Adrenal gland (tissue), 7 donors: Measurements from ENCODE around the genes TRA2B, FETUB and MASP1.

DNA sequence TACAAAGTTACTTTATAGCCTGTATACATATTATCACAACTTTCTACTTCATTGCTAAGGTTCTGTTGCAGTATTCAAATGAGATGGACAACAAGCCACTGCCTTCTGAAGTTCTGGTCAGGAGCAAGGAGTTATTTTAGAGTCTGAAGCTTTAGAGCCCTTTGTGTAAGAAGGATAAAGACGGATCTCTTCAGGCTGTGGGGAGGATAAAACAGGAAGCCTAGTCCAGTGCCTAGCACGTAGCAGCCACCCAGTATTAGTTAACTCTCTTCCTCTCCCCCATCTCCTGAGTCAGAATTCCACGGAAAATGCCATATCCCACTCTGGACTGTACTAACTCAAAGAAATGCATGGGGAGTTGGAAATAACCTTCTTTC is 9.5 kb downstream of the IGF2BP2 start:
- PRO-cap, 3 experiments: peak in 1 of 3 experiments; most common minus-strand start position 288 of the sequence (in 1)
- RAMPAGE, long total RNA, 4 experiments: no peak in any of the 4 experiments
- RRBS: no CpG with 5 or more reads among the region's 3 CpGs

DNA sequence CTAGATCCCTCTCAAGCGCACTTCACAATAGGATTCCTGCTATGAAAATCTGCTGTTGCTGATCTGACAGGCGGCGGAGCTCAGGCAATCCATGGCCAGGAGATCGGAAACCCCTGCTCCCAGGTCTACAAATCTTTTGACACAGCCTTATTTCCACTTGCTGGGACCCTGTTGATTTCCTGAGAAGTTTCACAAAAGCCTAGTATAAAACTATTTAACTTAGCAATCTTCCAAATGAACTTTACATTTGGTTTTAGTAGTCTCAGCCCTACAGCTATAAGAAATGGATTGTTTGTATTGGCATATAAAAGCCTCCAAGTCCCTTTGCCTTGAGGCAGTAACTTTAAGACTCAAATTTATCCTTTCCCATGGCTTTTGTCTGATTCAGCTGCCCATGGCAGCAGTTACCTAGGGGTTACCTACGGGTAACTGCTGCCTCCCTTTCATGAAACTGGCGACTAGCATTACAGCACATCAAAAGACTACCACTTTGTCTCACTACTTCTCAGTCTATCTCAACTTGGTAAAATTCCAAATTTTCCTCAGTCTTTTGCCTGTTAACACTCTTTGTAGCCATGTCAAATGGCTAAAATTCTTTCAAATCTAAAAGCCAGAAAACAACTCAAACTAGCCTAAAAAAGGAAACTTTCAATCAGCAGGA is 22.6 kb downstream of the TRA2B start:
- PRO-cap, 3 experiments: no peak in any of the 3 experiments
- RAMPAGE, long total RNA, 4 experiments: no peak in any of the 4 experiments
- RRBS: no CpG with 5 or more reads among the region's 6 CpGs

DNA sequence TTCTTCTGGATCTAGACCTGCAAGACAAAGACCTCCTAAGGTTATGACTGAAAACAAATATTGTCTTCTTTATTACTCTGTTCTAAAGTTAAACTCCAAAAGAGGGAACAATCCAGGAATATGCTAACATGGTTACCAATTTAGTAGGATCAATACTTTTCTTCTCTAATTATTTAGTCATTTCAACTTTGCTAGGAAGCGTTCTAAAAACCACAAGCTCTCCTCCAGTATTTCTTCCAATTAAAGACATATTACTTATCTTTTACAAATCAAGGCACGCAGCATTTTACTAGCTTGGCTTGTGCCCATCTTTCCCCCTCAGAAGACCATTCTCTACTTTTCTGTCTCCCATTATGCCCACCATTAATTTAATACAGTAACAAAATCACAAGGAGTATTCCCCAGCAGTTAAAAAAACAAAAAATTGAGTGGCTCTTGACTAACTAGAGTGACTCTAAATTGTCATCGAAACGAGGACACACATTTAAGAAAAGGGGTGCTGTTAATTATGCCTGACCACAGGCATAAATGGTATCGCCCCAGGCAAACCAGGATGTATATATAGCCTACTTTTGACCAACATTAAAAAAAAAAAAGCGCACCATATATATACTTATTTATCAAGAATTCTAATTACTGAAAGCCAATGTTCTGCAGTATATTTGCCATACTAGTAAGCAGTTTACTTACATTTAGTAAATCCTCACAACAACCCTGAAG is 12.0 kb downstream of the TRA2B start:
- PRO-cap, 3 experiments: no peak in any of the 3 experiments
- RAMPAGE, long total RNA, 4 experiments: no peak in any of the 4 experiments
- RRBS: no CpG with 5 or more reads among the region's 6 CpGs

- PRO-cap, 3 experiments: peak in 2 of 3 experiments; most common plus-strand start chr3:185934996 (in 1)
- RAMPAGE, long total RNA, 4 experiments: no peak in any of the 4 experiments
- RRBS: no CpG with 5 or more reads among the region's 13 CpGs
These were observed 3.4 kb downstream of the TRA2B start for GRCh38 chr3:185934015-185935255.

DNA sequence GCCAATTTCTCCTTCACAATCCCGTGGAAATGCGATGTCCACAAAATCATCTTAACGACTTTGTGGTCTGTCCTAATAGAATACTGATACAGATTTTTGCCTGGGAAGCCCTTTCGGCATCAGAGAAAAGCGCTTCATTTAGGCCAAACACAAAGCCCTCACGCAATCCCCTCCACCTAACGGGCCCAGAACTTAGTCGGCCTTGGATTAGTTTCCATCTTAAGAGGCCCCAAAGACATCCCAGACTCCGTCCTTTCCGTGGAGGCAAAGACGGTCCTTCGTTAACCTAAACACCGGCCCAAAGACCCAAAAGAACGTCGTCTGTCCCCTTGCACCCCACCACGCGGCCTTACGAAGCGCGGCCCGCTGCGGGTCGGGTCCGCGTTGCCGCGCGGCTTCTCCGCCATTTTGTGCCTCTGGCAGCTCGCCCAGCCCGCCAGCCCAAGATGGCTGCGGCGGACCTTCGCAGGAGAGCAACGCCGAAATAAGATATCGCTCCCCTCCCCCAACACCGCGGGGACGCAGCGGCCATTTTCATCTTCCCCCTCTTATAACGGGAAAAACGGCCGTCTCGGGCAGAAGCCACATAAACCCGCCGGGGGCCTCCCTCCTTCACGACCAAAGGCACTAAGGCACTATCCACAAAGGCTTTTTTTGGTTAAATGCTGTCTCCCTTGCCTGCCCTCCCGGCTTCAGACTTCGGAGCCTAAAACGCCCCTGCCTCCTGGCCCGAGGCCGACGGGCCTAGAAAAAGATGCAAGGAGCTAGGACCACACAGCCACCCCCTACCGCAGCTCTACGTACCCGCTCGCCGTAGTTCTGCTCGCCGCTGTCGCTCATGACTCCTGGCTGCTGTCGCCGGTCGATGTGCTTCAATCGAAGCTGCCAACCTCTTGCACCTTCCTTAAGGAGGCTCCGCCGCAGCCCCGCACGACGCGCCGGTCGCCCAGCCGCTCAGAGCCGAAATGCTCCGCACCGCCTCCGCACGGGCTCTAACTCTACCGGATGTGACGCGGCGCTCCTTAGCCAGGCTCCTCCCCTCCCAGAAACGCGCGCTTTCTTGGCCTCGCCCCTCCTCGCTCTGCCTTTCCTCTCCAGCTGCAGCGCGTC is at the start of gene TRA2B:
TRA2B (minus strand) TSS at position 994 of the 1,110 bp plus-strand sequence.
- PRO-cap, 3 experiments: peak in 3 of 3 experiments; most common plus-strand start position 444 of the sequence (in 2); most common minus-strand start position 418 of the sequence (in 3)
- RAMPAGE, long total RNA, 4 experiments: start-site peak on the minus strand in 4 of 4 experiments, centred at positions 857 to 983 of the sequence, 22 to 1,492 reads per replicate
- RRBS: 1% methylated on average over 21 of the region's 91 CpGs

- PRO-cap, 3 experiments: no peak in any of the 3 experiments
- RAMPAGE, long total RNA, 4 experiments: no peak in any of the 4 experiments
- RRBS: no CpG with 5 or more reads among the region's 6 CpGs
These were observed 39.0 kb upstream of the TRA2B start for GRCh38 chr3:185976758-185977292.

GRCh38 chr3:186221886-186222580 is 113.1 kb upstream of the ETV5 start:
- PRO-cap, 3 experiments: no peak in any of the 3 experiments
- RAMPAGE, long total RNA, 4 experiments: no peak in any of the 4 experiments
- RRBS: no CpG with 5 or more reads among the region's 14 CpGs

DNA sequence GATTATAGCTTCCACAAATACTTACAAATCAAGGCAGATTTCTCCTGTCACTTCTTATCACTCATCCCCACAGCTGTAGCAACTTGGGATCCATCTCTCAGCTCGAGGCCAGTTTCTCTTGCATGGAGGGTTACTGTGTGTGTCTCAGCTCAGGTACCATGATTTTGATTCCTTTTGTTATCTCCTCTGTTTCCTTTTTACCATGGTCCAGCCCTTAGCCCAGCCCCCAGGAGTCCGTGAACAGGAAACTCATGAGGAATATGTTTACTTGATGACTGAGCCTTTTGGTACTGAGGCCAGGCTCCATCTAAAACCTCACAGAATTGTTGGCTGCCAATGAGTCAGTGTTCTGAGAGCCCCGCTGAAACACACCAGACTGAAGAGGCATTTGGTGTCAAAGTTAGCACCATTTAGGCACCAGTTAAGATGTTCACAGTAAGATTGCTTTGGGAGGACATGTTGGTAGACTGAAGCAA is 80.9 kb downstream of the DGKG start:
- PRO-cap, 3 experiments: no peak in any of the 3 experiments
- RAMPAGE, long total RNA, 4 experiments: no peak in any of the 4 experiments
- RRBS: no CpG with 5 or more reads among the region's 3 CpGs

DNA sequence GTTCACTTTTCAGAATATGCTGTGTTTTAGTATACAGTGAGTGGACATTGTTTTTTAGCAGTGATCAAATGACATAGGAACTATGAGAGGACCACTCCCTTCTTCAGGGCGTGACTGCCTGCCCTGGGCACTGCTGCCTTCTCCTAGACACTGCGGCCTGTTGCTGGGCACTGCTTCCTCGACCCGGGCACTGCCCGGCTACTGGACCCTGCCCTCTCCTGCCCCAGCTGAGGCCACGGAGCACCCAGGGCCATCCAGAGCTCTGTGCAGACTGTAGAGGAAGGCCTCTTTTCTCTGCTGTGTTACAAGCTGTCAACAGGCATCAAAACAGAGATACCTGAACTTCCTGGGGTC is 13.3 kb upstream of the AHSG start:
- PRO-cap, 3 experiments: no peak in any of the 3 experiments
- RAMPAGE, long total RNA, 4 experiments: no peak in any of the 4 experiments
- RRBS: no CpG with 5 or more reads among the region's 6 CpGs

- PRO-cap, 3 experiments: no peak in any of the 3 experiments
- RAMPAGE, long total RNA, 4 experiments: no peak in any of the 4 experiments
- RRBS: no CpG with 5 or more reads among the region's 18 CpGs
These were observed 1.8 kb downstream of the AHSG start for GRCh38 chr3:186614332-186615414.

- PRO-cap, 3 experiments: no peak in any of the 3 experiments
- RAMPAGE, long total RNA, 4 experiments: no peak in any of the 4 experiments
- RRBS: no CpG with 5 or more reads among the region's 12 CpGs
These were observed at the start of gene FETUB for GRCh38 chr3:186640237-186641069. Gene FETUB, plus strand, starts transcription at chr3:186640399.

DNA sequence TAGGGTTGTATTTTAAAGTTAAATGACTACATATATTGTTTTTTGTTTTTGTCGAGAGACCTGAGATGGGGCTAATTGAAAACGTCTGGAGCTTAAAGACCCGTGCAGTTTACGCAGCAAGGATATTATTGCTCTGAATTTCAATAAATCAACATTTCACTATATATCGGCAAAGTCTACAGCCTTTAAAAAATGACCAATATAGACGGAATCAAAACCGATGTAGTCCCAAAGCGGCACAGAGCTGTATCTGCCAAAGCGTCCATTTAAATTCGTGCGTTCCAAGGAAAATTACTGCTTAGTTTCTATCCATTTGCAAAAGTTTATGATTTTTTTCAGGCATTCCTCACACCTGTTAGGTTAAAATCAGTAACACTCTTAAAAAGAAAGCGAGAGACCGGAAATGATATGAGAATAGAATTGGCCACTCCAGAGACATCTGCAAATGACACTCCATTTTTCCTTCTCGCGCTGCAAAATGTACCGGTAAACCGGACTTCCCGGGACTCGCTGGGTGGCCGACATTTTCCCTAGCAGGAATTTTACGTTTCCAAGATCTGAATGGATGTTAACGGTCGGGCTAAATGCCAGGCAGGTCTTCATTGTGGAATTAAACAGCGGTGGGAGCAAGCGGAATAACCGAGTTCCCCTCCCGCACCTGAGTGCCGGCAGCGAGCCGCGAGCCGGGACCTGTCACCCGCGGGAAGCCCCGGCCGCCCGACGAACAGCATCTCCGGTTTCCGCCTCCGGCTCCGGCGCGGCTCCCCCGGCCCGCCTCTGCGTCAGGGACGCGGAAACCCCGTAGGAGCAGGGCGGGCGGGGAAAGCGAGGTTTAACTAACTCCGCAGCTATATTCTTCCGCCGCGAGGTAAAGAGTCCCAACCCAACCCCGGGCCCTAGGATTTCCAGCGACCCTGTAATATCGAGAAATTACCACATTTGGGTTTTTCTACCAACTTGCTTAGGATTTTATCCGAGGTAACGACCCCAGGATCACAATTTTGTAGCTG is 589 bp upstream of the EIF4A2 start:
- PRO-cap, 3 experiments: peak in 3 of 3 experiments; most common plus-strand start position 427 of the sequence (in 1); most common minus-strand start position 779 of the sequence (in 2)
- RAMPAGE, long total RNA, 4 experiments: no peak in any of the 4 experiments
- RRBS: 1% methylated on average over 4 of the region's 62 CpGs

DNA sequence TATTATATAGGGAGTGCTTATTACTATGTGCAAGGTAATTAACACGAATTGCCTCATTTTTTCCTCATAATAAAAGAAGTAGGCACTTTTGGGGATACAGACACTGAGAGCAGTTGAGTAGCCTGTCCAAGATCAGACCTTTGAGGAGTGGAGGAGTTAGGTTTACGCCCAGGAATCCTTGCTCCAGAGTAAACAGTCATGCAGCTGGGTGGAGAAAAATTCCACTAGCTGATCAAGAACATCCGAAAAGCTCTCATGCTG is 53.2 kb downstream of the ST6GAL1 start:
- PRO-cap, 3 experiments: no peak in any of the 3 experiments
- RAMPAGE, long total RNA, 4 experiments: no peak in any of the 4 experiments
- RRBS: no CpG with 5 or more reads among the region's 3 CpGs

DNA sequence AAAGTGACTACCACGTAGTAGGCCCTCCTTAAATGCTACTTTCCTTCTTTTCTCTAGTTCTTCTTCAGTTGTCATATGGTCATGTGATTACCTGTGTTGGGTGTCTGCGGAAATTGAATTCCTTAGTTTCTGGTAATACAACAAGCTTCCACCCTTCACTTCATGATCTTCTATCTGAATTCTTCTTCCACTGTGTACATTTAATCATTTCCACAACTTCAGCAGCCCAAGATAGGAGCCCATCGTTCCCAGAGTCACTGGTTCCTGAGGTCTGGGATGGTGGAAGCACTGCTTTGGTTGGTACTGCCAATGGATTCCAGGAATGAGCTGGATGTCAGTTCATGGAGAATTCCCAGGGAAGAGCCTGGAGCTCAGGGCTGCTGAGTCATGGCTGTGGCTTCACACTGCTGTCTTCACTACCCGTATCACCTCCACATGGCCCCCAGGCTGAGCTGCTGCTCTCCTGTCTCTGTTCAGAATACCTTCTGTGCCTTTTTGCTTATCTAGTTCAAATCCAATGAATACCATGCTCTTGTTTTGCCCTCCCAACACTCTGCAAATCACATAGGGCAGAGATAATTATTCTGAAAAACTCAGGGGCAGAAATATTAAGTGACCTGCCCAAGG is 98.6 kb downstream of the RPL39L start:
- PRO-cap, 3 experiments: no peak in any of the 3 experiments
- RAMPAGE, long total RNA, 4 experiments: no peak in any of the 4 experiments
- RRBS: no CpG with 5 or more reads among the region's 4 CpGs

- PRO-cap, 3 experiments: no peak in any of the 3 experiments
- RAMPAGE, long total RNA, 4 experiments: no peak in any of the 4 experiments
- RRBS: no CpG with 5 or more reads among the region's 4 CpGs
These were observed 66.6 kb downstream of the RPL39L start for GRCh38 chr3:187072640-187073121.

GRCh38 chr3:187078002-187078569 is 61.2 kb downstream of the RPL39L start:
- PRO-cap, 3 experiments: no peak in any of the 3 experiments
- RAMPAGE, long total RNA, 4 experiments: no peak in any of the 4 experiments
- RRBS: no CpG with 5 or more reads among the region's 5 CpGs

- PRO-cap, 3 experiments: no peak in any of the 3 experiments
- RAMPAGE, long total RNA, 4 experiments: no peak in any of the 4 experiments
- RRBS: no CpG with 5 or more reads among the region's 4 CpGs
These were observed 25.4 kb downstream of the RTP1 start for GRCh38 chr3:187222596-187223213.

DNA sequence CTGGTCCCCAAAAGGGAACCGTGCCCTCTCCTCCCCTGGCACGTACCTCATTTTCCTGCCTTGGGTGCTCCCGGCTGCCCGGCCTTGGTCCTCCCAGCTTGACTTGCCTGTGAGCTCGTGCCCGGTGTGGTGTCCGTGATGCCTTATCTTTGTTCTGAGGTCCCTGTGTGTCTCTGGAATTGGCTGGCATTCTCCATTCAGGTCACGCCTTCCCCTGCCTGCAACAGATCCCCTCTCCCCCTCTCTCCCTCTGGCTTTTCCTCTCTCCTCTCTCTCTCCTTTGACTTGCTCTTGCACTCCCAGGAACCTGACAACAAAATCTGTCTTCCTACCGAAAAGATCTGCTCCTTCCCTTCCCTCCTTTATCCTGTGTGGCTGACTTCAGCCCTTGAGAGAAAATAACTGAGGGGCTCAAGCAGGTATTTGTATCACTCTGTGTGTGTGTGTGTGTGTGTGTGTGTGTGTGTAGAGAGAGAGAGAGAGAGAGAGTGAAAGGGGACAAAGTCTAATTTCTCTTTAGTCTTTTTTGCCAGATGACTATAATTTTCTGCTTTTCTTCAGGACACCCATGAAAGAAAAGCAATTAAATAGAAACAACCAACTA is at the start of gene MASP1:
MASP1 (minus strand) TSS at position 156 of the 604 bp plus-strand sequence.
- PRO-cap, 3 experiments: peak in 3 of 3 experiments; most common plus-strand start position 283 of the sequence (in 1); most common minus-strand start position 111 of the sequence (in 3)
- RAMPAGE, long total RNA, 4 experiments: start-site peak on the minus strand in 2 of 4 experiments, centred at positions 116 to 140 of the sequence, 7 to 32 reads per replicate
- RRBS: 39% methylated on average over 2 of the region's 9 CpGs

DNA sequence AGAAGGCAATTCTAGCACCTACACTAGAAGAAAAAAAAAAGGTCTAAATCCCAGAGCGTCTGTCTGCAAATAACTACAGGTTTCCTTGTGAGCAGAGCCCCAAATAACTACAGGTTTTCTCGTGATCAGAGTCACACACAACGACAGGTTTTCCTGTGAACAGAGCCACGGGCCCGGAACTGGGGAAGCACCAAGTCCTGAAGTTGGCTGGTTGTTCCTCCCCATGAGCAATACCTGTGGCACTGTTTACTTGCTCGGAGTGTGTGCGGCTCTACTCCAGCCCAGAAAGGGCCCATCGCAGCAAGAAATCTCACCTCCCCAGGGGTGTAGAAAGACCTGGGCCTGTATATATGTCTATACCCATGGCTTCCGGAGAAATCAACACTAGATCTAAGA is 647 bp upstream of the MASP1 start:
- PRO-cap, 3 experiments: no peak in any of the 3 experiments
- RAMPAGE, long total RNA, 4 experiments: no peak in any of the 4 experiments
- RRBS: no CpG with 5 or more reads among the region's 9 CpGs

- PRO-cap, 3 experiments: no peak in any of the 3 experiments
- RAMPAGE, long total RNA, 4 experiments: no peak in any of the 4 experiments
- RRBS: no CpG with 5 or more reads among the region's 13 CpGs
These were observed 2.0 kb upstream of the MASP1 start for GRCh38 chr3:187293027-187294479.